Subcutaneous preadipocyte (primary cell): Measurements from ENCODE around the gene SETD4.

GRCh38 chr21:34861366-34862162 lies 187.5 kb downstream of the RUNX1 start:
- CAGE, long polyA plus RNA: no peak

DNA sequence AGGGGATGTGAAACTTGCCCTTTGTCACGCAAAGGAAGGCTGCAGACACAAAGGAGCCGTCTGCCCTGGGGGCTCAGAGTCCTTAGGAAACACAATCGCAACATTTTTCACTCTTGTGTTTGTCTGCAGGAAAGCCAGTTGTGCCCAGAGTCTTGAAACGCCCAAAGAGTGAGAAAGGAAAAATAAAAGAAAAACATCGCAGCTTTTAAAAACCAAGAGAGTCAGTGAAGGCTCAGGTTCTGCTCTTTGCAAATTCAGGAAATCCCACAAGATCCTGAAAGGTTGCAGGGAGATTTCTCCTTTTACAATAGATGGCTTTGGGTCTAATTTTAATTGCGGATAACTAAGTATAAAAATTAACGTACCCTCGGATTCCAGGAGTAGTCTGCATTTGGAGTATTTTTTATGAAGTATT lies 183.0 kb downstream of the RUNX1 start:
- CAGE, long polyA plus RNA: no peak

DNA sequence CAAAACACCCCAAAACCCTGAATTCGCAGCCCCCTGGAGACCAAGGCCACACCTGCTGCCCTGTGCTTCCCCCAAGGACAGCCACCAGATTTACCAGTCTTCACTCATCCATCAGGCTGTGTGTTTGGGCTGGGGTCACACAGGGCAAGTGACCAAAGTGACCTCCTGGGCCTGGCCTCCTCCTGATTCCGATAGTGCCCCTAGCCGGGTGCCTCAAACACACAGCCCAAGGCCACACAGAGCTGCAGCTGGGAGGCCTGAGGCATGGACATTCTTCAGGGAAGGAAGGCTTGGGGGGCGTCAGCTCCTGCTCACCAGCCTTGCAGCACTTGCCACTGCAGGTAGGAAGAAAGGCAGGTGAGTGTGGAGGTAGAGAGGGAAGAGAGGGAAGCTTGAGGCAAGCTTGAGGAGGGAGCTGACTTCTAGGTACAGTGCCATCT lies 181.3 kb downstream of the RUNX1 start:
- CAGE, long polyA plus RNA: no peak

- CAGE, long polyA plus RNA: no peak
These were observed 166.4 kb downstream of the RUNX1 start for GRCh38 chr21:34882424-34883428.

DNA sequence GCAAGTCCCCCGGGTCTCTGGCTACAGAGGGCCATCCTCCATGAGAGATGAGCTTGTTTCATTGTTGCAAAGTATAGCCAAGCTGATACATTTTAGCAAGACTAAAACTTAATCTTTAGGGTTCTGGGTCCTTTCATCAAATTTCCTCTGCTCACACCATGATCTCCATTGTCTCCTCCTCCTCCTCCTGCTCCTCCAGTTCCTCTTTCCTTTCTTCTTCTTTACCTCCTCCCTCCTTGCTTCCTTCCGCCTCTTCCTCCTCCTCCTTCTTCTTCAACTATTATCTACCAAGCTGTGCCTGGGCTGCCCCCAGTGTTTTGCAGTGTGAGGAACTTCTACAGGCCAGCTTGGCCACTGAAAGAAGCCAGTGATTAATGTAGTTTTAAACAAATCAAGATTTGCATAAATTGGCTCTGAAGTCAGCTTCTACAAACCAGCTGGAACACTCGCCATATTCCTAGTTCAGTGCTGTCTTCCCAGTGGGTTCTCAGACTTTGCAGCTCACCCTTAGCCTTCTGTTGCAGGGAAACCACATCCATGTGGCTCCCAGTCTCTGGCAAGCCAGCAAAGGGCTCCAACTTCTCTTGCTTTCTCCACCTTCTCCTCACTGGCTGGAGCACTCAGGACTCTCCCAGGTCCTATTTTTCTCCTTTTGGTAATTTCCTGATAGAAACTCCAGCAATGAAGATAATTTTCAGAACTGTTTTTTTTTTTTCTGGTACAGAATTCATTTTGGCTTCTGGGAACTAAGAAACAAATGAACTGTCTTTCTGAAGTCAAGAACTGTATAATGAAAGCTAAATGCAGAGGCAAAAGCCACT lies 139.2 kb downstream of the RUNX1 start:
- CAGE, long polyA plus RNA: no peak

DNA sequence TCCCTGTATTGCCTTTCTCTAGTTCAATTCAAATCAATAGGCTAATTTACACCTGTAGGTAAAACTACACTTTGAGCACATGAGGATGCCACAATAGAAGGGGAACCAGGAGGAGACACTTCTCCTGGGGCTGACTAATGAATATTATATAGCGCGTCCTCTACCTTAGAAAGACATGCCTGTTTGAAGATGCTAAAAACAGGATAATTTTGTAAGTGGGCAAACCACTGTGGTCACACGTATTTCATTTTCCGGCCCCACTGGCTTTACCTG lies 963 bp upstream of the RUNX1 start:
- CAGE, long polyA plus RNA: no peak

DNA sequence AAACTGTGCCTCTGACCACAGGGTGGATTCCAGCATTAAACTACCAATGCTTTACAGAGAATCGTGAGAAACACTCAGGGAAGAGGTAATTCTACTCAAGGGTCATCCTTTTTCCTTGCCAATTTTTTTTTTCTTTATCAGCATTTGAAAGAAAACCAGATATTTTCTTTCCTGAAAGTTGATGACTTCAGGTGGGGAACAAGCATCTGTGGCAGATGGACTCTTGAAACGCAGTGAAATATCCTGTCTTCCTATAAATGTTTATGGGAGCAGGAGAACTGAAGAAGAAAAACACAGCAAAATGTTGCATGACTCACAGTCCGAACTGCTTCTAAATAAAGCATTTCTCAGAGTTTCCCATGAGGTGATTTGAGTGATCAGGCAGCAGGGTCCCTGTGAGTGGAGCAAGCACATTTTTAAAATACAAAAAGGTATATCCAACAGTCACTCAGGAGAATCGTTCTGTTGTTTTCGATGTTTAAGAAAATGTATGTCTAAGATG lies 154.2 kb upstream of the RUNX1 start:
- CAGE, long polyA plus RNA: no peak

GRCh38 chr21:35226247-35226738 lies 177.2 kb upstream of the RUNX1 start:
- CAGE, long polyA plus RNA: no peak

- CAGE, long polyA plus RNA: no peak
These were observed at the start of gene SETD4 for GRCh38 chr21:36060163-36061300. Gene SETD4, minus strand, starts transcription at chr21:36060526.

DNA sequence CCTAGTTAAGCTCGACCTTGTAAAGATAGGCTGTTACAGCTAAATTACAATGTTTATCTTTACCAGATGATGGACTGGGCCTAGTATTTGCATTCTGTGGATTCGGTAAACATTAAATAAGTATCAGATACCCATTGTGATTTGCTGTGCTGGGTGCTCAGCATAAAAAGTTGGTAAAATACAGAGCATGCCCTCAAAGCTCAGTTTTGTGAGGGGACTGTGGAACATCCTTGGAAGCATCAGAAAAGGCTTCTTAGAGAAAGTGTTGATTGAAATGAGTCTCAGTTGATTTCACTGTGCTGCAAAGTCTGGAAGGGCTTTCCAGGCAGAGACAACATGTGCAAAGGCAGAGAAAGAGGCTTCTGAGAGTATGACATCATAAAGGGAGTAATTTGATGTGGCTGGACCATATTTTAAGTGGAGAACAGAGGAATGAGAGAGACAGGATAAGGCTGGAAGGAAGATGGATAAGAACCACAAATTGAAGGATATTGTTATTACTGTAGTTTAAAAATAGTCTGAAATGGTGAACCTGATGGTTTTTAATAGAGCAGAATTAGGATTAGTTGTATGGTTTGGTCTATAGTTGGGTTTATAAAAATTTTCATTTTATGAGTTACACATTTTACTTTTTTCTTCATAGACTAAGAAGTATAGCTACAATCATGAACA lies 27.6 kb downstream of the MORC3 start:
- CAGE, long polyA plus RNA: no peak

DNA sequence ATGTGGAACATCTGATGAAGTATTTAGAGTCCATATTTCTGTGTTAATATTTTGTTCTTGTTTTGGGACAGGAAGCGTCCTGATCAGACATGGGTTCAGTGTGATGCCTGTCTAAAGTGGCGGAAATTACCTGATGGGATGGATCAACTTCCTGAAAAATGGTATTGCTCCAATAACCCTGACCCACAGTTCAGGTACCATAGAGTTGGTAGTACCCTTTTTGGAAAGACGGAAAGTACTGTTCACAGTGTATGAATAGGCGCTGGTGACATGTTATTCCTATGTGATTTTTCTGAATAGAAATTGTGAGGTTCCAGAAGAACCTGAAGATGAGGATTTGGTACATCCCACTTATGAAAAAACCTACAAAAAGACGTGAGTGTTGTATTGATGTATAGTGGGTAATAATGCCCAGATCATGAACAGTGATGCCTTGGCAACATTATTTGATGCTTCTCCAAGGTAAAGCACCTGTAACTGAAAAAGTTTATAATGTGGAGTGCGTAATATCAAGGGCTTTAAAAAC lies 25.2 kb upstream of the CHAF1B start:
- CAGE, long polyA plus RNA: no peak

DNA sequence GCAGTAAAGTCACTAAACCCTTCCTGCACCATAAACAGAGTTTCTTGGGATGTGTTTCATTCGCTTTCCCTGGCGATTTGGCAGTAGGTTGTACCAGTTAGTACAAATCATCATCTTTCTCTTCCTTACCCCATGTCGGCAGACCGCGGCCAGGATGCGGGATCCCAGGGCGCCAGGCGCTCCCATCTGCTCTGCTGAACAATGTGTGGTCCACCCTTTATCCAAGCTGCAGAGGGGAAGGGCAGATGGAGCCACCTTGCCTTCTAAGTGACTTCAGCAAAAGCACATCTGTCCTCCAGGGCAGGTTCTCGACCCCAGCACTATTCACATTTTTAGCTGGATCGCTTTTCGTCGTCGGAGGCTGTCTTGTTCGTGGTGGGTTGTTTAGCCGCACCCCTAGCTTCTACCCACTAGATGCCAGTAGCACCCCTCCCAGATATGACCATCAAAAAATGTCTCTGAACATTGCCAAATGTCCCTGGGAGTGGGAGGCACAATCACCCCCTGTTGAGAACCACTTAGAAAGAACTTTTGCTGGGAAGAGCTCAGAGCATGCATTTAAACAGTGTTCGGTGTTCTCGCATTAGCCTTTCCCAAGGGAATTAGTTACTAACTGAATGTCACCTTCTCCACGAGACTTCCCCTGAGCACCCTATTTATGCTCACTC lies 58.1 kb upstream of the SIM2 start:
- CAGE, long polyA plus RNA: no peak

- CAGE, long polyA plus RNA: no peak
These were observed 51.1 kb downstream of the SIM2 start for GRCh38 chr21:36749957-36750513.

- CAGE, long polyA plus RNA: no peak
These were observed 92.2 kb downstream of the SIM2 start for GRCh38 chr21:36791131-36791572.

GRCh38 chr21:37046940-37047545 lies 25.8 kb downstream of the PIGP start:
- CAGE, long polyA plus RNA: no peak

DNA sequence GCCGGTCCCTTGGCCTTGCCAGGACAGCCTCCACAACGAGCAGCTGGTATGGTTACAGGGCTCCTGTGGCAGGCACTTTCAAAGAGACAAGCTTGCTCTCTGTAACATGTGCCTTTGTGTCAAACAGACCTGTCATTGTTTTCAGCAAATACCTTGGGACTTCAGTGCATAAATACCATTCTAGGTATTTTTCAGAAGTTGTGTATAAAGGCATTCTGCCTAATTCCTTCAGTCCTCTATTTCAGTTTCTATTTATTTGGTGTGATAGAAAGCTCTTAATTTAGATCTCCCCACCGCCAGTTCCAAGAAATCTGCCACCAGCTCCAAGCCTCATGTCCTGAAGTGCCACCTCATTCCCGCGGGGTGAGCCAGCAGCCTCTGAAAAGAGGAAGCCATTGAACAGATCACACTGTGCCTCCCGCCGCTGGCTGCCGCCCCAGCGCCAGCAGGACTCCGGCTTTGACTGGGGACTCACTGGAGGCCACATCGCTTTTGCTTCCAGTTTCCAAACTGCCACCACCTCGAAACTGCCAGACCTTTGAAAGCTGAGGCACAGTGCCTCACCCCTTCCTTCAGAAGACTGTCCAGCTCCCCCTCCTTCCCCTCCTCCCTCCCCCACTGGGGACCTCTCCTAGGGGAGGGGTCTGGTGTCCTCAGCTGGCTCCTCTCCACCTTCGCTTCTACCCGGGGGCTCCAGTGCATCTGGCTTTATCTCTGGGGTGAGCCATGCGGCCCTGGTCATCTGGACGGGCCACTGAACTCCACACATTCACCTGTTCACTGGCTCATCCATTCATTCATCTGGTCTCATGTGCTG lies 59.1 kb downstream of the VPS26C start:
- CAGE, long polyA plus RNA: no peak

DNA sequence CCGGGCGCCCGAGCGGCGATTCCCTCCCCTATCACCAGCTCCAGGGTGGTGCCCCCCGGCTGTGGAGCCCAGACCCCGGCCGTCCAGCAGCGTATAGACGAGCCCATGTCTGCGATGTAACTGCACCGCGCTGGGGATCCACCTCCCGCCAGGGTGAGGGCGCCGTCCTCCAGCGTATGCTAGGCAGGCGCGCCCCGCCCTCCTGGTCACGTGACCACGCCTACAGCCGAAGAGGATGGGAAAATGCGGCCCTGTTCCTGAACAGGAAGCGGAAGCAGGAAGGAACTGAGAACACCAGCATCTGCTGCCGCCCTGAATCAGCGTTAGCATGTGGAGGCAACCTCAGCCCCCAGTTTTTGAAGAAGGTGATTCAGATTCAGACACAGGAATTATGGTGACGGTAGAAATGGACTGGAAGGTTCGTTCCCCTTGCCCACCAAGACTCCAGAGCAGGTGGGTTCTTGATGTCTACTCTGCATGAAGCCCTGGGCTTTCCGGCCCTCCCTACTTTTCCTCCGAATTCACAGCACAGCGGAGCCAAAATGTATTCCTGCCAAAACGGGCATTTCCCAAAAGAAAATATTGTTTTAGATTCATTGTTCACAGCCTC lies 45.9 kb downstream of the VPS26C start:
- CAGE, long polyA plus RNA: no peak

DNA sequence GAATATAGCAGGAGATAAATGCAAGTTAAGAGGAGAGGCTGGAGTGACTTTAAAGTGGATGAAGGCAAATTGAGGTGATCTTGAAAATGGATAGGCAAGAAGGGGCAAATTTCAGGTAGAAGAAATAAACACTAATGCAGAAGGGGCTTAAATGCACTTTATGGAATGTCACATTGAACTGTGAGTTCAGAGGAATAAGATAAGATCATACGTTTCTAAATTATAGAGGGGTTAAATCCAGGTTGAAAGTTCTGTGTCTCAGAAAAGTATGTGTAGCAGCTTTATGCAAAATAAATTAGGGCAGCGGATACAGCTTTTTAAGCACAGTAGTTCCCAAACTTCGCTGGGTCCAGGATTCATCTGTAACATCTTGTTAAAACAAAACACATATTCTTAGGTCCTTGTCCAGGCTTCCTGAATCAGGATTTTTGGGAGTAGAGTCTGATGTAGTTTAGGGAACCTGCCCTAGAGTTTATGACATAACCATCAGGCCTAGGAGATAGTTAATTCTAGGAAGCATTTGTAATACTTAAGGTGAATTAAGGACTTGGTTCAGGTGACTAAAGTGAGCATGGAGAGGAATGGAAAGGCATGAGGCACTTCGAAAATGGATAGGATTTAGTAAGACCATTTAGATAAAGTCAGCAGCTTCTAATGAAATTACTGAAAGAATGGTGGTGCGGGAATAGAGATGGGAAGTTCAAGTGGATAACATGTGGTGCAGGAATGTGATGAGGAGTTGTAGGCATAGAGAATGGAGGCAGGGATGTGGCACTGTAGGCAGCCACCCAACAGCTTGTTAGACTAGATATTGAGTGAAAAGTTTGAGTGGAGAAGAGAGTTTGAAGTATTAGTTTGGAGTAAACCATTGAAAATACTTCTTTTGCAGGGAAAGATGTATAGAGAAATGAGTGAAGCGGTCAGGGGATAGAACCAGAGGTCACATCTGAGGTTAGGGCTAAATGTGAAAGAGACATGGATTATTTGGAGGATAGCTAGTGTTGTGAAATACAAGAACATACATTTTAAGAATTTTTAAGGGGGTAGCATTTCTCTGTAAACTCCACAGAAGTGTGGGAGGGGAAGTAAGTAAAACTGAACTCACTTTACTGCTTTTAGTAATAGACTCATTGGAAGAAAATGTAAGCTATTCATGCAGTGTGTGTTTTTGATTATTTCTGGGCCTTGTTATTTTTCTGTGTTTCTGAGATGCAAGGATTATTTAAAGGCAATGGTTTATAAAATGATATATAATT lies 45.9 kb downstream of the DYRK1A start:
- CAGE, long polyA plus RNA: no peak

GRCh38 chr21:37444839-37445713 lies 78.5 kb downstream of the DYRK1A start:
- CAGE, long polyA plus RNA: no peak

DNA sequence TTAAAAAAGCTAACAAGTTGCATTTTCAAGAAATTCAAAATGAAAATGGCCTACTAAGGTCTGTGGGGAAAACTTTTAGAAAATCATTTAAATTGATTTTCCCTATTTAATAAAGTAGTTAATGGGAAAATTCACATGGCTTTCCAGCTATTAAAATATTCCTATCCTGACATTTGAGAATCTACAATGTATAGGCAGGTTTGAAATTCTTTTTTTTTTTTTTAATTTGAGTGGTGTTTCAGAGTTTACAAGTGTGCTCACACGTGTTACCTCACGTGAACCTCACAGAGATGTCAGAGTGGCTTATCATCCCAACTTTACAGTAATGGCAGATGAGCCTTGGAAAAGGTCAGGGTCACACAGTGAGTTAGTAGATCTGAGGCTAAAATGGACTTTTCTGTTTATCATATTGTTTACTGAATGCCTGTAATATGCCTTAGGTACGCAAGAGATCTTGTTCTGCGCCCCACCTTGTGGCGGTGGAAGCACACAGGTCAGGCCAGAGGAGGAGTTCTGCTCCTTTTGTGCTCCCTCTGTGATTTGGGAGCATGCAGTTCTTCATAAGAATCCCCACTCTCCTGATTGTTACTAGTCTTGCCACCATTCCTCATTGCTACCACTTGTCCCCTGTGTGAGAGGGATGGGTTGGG lies 79.9 kb downstream of the DYRK1A start:
- CAGE, long polyA plus RNA: no peak